Mesangial cell (primary cell): Measurements from ENCODE around the genes TTN, PPP1R1C and FRZB.

- RAMPAGE, long total RNA: no peak
Observed at GRCh38 chr2:178277524-178278344, 83.4 kb downstream of the OSBPL6 start.

- RAMPAGE, long total RNA: no peak
Observed at GRCh38 chr2:178414382-178415351, 36.3 kb downstream of the PRKRA start.

GRCh38 chr2:178606075-178606411 lies 125.8 kb downstream of the PLEKHA3 start:
- RAMPAGE, long total RNA: no peak

DNA sequence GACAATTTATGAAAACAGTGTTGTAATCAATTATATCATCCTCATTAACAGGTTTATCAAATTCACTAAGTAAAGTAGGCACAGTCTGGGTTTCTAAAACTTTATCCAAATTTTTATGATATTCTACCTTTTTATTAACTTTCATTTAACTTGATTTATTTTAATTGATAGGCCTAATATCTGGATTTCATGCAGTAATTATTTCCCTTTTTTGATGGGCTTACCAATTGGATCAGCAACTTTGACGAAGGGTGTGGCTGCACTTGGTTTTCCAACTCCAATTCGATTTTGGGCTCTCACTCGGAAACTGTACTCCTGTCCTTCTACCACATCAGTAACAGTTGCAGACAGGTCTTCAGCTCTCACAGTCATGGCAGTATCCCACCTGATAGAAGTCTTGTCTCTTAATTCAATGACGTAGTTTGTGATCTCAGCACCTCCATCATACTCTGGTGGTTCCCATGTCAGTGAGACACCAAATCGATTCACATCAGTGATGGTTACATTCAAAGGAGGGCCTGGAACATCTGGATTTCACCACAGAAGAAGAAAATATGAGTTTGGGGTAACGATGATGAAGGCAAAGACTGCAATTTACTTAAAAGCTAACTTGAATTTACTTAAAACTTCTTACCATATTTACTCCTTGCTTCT lies 137.4 kb downstream of the PLEKHA3 start:
- RAMPAGE, long total RNA: no peak

GRCh38 chr2:178618209-178618586 lies 137.9 kb downstream of the PLEKHA3 start:
- RAMPAGE, long total RNA: no peak

DNA sequence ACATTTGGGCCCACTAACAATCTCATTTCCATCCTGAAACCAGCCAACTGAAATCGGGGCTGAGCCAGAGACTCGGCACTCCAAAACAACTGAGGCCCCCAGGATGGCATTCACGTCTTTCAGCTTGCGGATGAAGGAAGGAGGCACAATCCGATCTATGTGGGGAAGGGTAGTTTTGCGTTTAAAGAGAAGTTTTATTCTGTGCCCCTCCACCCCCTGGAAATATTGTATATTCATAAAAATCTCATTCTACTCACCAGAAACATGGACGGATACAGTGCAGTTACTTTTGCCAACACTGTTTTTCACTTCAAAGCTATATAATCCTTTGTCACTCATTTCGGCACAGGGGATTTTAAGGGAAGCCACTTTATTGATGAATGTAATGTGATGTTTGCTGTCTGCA lies 87.9 kb downstream of the TTN start:
- RAMPAGE, long total RNA: no peak

GRCh38 chr2:178731709-178732079 lies 75.5 kb downstream of the TTN start:
- RAMPAGE, long total RNA: no peak

DNA sequence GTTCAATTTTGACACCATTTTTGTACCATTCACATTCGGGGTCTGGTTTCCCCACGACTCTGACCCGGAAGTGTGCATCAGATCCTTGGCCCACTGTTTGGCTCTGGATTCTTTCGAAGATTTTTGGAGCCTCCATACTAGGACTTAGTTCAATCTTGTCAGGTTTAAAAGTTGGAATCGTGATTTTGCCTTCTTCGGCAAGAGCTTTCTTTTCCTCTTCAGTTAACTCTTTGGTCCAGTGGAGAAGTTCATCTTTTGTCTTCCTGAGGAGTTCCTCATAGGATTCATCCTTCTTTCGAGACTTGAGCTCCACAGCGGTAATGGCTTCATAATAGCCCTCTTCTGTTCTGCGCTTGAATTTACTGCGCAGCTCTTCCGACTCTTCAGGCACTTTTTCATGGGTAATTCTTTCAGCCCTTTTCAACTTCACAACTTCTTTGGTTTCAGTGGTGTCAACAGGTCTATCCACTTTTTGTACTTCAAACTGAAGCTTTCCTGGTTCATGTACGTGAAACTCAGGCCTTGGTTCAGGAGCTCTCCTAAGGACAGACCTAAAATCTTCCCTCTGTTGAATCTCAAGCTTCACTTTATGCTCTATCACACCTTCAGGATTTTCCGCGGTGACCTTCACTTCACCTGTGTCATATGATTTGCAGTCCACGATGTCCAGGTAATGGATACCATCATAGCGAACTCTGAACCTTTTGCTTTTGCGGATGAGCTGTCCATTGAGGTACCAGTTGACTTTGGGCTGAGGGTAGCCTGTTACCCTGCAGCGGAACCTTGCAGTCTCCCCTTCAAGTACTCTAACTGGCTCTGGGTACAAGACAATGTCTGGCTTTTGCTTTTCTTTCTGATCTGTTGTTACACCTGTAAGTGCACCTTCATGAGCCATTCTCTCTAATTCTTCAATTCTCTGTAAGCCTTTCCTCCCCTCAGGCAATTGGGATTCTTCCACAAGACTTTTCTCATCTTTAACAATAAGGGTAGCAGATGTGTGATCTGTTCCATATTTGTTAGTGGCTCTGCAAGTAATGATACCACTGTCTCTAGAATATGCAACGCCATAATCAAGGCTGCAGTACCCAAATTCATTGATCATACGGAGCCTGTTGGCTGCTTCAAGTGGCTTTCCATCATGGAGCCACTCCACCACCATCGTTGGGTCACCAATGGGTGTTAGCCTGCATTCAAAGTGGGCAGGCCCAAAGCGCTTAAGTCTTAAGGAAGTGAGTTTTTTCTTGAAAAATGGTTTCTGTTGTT lies 31.3 kb downstream of the TTN start:
- RAMPAGE, long total RNA: no peak

- RAMPAGE, long total RNA: no peak
Observed at GRCh38 chr2:178794770-178795429, 12.3 kb downstream of the TTN start.

GRCh38 chr2:178800407-178800899 lies 6.8 kb downstream of the TTN start:
- RAMPAGE, long total RNA: no peak

DNA sequence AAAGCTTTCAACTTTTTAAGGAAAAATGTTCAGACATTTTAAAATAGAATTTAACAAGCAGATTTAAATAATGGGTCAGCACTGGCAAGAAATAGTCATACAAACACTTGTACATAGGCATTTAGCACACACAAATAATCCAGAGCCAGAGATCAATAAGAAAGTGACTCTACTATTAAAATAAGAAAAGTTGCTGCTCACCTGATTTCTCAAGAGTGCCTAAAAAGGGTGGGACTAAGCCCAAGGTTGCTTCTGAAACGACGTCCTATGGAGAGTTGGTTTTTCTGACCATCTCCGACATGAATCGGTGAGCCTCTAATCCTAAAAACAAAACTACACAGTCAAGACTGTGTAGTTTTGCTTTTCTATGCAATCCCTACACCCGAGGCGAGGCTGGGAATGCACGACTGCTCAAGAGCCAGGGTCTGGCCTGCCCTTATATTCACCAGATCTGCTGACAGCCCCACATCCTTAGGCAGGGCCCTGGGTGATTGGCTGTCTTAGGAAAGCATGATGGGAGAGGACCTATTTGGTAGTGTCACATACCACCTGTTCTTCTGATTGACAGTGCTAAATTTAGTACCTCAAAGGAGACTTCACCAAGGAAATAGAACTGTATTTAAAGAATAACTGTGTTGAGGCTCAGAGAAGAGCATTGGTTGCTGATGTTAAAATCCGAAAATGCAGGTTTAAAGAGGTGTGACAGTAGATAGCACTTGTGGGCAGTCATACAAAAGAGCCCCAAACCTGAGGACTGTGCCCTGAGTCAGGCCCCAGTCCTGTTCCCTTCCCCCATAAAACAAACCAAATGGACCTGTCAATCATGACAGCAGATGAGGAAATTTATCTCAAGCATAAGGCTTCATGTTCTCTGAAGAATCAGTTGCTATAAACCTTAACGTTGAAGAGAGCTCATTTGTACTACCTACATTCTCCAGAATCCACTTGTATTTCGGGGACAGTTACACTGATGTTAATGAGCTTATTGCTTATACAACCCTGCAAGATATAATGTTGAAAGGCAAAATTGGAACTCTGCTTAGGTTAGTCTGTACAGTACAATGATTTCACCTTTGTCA lies at the start of gene TTN:
TSS of gene TTN (minus strand) at position 413 of the 1,079 bp plus-strand sequence.
- RAMPAGE, long total RNA: no peak

DNA sequence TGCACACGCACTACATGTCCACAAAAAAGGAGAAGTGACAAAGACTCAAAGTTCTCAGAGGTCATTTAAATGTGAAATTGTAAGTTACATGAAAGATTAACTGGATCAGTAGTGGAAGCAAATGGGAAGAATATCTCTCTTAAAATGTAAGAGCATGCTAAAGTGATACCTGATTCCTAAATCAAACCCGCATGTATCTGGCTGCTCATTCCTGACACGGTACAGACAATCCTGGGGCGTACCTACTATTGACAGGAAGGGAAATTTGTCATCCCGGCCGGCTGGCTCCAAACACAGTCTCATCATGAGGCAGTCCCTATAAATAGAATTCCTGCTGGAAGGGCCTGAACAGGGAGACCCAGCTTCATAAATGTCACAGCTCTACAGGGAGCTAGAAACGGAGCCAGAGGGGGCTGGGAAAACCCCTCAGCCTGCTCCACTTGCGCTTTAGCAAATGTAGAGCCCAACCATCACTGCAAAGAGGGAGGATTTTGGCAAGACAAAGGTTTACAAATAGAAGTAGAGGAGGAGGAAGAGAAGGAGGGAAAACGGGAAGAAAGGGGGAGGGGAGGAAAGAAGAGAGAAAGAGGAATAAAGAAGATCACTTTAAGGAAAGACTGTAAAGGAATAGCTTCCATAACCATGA lies 56.6 kb upstream of the TTN start:
- RAMPAGE, long total RNA: no peak

DNA sequence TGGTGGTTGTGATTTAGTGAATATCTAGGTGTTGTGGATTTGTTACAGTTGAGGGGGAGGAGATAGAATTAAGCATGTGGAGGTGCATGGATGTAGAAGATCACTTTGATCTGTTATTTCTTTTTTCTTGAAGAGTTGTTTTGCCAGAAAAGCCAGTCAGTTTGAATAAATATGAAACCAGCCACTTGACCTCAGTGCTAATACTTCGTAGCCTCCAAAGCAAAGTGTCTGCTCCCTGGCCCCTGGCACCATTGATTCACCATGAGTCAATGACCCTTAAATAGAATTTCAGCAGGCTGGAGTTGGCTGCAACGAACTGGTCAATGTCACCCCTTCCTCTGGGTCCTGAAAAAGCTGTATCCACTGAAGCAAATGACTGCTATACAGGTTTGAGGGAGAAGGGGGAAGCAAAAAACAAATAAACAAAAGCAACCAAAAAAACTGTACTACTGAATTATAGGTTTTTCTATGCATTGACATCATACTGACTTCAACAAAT lies 57.9 kb upstream of the TTN start:
- RAMPAGE, long total RNA: no peak

DNA sequence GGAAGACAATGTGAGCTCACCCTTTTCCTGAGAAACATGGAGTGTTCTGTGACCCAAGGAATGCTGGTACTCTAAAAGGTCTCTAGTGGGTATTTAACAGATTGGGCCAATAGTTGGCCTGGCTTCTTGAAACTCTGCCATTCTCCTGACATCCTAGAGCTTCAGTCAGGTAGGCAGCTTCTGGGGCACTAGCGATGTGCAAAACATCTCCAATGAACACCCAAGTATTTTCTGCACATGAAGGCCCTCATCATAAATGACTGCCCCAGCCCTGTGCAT lies 294.6 kb upstream of the SESTD1 start:
- RAMPAGE, long total RNA: no peak

DNA sequence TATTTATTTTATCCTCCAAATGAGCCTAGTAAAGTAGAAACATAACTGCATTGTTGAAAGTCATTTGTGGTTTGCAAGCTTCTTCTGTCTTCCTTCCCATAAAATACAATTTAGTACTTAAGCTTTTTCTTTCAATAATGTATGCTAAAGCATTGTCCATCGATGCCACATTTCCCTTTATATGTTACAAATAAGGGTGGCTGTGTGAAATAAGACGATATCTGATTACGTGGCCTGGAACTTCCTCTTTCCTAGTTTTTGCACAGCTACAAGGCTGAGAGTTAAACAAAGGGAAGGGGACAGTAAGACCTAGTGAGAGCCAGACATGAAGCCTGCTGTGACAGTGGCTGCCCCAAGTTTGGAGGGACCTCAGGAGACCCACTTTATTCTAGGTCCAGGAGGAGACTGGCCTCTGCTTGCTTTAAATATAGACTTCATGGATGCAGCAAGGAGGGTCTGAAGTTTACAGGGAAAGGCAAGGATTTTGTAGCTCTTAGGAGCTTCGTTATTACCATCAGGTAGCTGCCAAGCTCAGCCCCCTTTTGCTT lies 85.8 kb upstream of the ITPRID2 start:
- RAMPAGE, long total RNA: no peak

GRCh38 chr2:181896332-181896779 lies 4.8 kb downstream of the ITPRID2 start:
- RAMPAGE, long total RNA: no peak

- RAMPAGE, long total RNA: no peak
Observed at GRCh38 chr2:181985460-181986288, at the start of gene PPP1R1C. PPP1R1C (plus strand) TSS chr2:181985853.

- RAMPAGE, long total RNA: no peak
Observed at GRCh38 chr2:182050463-182051034, 64.9 kb downstream of the PPP1R1C start.

DNA sequence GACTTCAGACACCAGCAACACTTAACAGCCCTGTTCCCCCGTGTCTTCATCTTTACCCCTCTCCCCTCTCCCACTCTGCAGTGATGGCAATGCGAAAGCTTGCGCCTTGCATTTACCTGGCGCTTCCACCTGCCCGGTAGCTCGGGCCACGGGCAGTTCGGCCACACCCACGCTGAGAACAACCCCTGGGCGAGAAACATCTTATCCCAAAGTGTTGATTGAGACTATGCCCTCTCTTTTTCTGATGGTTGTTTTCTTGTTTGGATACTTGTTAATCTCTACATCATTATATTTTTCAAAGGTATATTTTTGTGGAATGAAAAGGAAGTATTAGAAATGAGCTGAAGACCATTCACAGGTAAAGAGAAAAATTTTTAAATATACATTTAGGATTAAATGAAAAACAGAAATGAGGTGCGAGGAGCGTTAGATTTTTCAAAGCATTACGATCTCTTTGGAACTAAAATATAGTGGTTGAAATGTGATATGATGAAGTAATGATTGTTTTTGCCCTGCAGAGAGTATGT lies 721 bp downstream of the DNAJC10 start:
- RAMPAGE, long total RNA: no peak

DNA sequence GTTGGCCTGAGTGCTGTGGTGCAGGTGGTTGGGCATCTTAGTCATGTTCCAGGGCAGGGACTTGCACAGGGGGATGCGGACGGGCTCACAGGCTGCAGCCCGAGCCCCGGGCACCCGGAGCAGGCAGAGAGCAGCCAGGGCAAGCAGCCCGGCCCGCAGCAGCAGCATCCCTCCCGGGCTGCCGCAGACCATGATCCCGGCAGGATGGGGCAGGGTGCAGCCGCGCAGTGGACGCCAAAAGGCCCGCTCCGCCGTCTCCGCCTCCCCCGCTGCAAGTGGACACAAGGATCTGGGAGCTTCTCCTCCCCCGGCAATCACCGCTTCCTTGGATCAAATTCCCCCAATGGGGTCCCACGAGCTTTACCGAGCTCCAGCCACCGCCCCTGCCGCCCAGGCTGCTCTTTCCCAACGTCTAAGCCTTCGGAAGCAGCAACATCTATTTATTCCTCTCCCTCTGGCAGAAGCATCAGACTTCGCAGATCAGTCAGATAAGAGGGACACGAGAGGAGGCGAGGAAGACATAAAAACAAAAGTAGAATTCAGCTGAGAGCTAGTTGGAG lies at the start of gene FRZB:
TSS of gene FRZB (minus strand) at position 277 of the 560 bp plus-strand sequence.
- RAMPAGE, long total RNA: no peak